HGPS cell (cell line): ENCODE results near the gene ZNF648.

DNA sequence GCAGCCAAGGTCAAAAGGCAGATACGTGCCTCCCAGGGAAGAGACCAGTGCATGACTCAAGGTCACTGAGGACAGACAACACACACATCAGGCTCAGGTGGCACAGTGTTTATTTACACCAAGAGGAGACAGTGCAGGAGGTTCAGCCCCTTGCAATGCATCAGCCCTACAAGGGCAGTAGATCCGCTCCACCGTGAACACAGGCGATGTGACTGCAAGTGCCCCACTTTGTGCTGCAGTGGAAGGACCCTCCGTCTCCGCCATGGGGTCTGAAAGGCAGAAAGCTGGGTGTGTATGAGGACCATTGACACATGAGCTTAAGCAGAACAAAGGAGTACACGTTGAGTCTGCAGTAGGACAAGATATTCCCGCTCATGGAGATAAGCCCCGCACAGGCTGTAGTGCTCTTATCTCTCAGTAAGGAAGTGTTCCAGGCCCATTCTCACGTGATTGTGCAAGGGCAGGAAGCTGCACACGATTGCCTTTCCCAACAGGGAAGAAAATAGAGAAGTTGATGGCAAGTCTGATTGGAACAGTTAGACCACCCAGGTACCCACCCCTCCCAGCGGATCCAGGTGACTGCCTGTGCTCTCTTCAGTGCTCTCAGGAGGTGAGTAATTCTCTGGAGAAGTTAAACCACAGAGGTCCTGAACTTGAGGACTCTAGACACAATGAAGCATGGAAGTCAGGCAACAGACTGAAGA lies 37.5 kb upstream of the QSOX1 start:
- RRBS: no CpG with 5 or more reads among the region's 12 CpGs

GRCh38 chr1:180192531-180192946 lies 37.5 kb upstream of the LHX4 start:
- RRBS: no CpG with 5 or more reads among the region's 4 CpGs

DNA sequence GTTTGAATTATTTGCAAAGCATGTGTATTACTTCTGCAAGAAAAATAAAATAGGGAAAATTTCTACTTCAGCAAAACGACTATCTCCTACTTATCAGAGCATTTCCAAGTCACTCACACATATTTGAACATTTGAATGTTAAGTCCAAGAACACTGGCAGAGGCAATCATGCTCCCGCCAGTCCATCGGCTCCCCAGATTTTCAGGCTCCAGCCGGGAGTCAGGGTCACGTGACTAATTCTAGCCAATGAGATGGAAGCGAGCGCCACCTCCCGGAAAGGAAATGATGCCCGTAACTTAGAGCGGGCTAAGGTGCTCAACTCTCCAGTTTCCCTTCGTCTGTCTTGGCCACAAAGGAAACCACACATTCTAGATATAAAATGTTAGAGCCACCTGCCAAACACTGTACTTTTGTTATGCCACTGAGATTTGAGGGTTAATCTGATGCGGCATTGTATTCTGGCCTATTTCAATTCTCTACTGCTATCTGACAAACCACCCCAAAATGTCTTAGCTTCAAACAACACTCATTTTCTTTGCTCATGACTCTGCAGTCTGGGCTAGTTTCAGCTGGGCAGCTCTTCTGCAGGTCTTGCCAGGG lies 16.6 kb upstream of the LHX4 start:
- RRBS: 68% methylated on average over 5 of the region's 12 CpGs

GRCh38 chr1:180230463-180230935 lies 435 bp downstream of the LHX4 start:
- RRBS: under 1% methylated on average over 7 of the region's 35 CpGs

GRCh38 chr1:180541027-180541673 lies 38.8 kb upstream of the ACBD6 start:
- RRBS: no CpG with 5 or more reads among the region's 11 CpGs

- RRBS: no CpG with 5 or more reads among the region's 8 CpGs
Observed at GRCh38 chr1:180603027-180603664, 28.7 kb upstream of the XPR1 start.

GRCh38 chr1:181089404-181090317 lies 1.2 kb downstream of the IER5 start:
- RRBS: 2% methylated on average over 25 of the region's 82 CpGs

DNA sequence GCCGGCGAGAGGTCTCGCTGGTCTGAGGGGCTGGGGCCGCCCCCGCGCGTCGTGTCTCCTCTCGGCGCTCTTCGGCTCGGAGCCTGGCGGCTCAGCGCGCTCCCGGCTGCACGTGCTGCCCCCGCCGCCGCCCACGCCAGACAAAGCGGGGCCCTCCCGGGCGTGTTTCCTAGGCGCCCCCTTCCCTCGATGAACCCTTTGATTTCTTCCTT lies 17.1 kb downstream of the IER5 start:
- RRBS: 6% methylated on average over 16 of the region's 26 CpGs

GRCh38 chr1:181135439-181136443 lies 47.2 kb downstream of the IER5 start:
- RRBS: no CpG with 5 or more reads among the region's 12 CpGs

DNA sequence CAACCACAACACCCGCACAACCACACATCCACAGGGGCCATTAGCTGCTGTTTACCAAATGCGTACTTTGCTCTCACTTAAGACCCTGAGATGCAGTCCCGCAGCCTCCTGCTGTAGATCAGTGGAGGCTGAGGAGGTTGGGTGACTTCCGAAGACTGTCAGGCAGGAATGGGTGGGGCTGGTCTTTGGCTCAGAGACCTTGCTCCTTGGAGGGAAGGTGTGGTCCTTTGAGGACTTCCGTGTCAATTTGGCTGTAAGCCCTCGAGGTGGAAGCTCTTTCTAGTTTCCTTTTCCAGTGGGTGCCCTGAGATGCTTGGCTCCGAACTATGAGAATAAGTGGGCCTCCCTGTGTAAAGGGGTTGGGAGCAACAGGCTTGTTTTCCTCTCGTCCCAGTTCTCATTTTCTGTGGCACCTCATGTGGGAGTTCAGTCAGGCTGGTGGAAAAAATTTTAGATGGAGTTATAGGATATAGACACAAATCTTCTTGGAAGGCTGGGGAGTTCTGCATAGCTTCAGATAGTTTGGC lies 71.4 kb downstream of the IER5 start:
- RRBS: no CpG with 5 or more reads among the region's 8 CpGs

GRCh38 chr1:181222999-181223333 lies 134.5 kb downstream of the IER5 start:
- RRBS: no CpG with 5 or more reads among the region's 2 CpGs

DNA sequence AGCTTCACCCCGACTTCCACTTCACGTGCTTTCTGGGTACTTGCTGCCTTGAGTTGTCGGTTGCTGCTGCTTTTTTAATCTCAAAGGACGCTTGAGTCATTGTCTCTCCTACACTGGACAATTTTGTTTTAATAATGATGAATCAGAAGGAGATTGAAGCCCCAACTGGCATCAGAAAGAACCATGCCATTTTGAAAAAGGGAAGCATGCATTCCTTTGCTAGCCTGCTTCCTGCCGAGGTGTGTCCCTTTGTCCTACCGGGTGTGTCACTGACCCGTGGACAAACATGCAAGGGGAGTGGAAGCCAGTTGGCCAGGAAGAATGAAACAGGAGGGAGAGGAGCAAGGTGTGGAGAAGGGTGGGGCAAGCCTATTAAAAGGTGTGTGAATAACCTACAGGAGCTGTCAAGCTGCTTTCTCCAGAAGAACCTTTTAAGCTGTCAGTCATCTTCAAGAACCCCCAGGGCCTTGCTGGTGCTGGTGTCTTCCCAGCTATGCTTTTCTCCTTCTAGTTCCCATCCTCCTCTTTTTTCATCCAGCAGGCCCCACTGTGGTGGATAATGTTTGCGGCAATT lies 164.3 kb downstream of the CACNA1E start:
- RRBS: no CpG with 5 or more reads among the region's 8 CpGs

- RRBS: no CpG with 5 or more reads among the region's 7 CpGs
Observed at GRCh38 chr1:182061461-182061837, at the start of gene ZNF648. ZNF648 (minus strand) TSS chr1:182061712.

DNA sequence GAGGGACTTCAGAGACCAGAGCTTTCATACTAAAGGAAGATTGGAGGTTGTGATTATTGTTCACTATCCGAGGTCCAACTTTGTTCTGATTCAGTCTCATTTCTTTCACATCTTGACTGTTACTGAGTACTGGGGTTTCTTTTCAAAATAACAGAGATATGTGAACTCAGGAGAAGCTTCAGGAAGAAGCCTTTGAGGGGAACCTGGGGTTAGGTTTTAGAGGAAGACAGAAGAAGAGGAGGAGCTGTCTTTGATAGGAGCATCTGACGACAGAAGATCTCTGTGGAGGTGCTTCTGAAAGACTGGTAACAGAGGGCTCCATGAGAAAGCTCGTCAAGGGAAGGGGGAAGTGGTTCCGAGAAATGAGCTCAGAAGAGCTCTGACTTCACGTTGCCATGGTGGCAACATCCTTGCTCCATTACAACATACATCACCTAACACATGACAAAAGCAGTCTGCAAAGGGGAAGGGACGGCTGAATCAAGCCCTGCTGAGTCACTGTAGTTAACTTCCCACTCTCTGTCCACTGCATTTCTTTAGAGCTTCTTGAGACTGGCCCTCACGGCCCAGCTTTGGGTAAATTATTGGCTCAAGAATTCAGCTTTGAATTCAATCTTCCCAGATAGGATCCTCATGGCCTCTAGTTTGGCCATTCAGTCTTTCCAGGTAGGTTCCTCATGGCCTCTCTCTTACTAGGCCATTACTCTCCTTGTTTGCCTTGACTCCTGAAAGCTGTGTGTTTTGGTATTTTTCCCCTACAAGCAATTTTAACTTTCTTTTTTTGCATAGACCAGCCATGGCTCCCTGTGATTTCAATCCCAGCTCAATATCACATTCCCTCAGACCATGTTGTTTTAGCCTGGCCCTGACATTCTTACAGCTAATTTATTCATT lies 87.9 kb upstream of the ZNF648 start:
- RRBS: no CpG with 5 or more reads among the region's 7 CpGs

GRCh38 chr1:182163549-182164199 lies 102.2 kb upstream of the ZNF648 start:
- RRBS: no CpG with 5 or more reads among the region's 7 CpGs

GRCh38 chr1:182175335-182175845 lies 113.9 kb upstream of the ZNF648 start:
- RRBS: no CpG with 5 or more reads among the region's 4 CpGs

- RRBS: no CpG with 5 or more reads among the region's 5 CpGs
Observed at GRCh38 chr1:182196759-182197612, 135.5 kb upstream of the ZNF648 start.

DNA sequence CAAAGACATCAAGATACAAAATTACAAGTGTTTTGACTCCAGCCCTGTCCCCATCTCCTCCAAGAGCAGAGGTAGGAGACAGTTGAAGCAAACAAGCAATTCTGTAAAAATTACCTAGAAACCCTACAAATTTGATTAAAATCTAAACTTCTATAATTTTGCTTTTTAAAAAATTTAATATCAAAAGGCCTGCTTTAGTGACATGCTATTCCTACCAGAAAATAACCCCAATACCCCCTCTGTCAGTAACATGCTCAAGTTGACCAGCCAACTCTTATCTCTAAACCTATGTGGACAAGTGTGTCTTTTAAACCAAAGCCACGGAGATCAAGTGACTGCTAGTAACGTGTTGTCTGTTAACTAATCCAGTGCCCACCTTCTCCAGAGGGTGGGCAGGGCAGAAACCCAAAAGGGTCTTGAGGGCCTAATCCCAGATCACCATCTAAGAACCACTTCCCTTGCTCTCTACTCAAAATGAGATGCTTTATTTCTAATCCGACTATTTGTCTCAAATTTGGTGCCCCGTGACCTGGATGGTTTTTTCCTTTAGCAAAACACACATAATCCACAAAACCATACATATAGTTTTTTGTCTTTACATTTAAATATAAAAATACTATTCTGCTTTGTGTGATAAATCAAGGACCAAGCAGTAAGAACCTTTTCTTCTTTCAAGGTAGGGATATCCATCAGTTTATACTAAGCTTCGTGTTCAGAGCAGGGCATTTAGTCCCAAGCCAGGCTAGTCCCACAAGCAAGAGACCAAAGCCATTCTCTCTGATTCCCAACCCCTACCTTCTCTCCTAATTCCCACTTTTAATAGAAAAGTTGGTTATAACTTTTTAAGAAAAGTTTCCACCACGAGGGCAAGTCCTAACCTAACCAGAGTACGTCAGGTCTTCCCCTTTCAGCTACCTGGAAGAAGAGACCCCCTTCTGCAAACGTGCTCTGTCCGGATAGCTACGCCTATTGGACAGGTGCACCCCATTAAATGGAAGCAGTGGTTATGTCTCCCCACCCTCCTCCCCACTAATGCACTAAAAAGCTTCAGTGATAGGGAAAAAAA lies 8.1 kb downstream of the GLUL start:
- RRBS: no CpG with 5 or more reads among the region's 10 CpGs

DNA sequence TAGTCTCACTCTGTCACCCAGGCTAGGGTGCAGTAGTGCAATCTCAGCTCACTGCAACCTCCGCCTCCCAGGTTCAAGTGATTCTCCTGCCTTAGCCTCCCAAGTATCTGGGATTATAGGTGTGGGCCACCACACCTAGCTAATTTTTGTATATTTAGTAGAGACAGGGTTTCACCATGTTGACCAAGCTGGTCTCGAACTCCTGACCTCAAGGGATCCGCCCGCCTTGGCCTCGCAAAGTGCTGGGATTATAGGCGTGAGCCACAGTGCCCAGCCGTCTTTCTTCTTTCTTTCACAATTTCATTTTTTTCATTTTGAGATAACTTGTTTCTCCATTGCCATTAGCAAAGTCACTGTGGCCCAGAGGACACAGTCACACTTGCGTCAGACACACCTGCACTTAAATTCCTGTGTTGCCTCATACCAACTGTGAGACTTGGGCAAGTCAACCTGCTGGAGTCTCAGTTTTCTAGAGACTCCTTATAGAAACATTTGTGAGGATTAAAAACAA lies 2.8 kb downstream of the TEDDM1 start:
- RRBS: no CpG with 5 or more reads among the region's 8 CpGs

DNA sequence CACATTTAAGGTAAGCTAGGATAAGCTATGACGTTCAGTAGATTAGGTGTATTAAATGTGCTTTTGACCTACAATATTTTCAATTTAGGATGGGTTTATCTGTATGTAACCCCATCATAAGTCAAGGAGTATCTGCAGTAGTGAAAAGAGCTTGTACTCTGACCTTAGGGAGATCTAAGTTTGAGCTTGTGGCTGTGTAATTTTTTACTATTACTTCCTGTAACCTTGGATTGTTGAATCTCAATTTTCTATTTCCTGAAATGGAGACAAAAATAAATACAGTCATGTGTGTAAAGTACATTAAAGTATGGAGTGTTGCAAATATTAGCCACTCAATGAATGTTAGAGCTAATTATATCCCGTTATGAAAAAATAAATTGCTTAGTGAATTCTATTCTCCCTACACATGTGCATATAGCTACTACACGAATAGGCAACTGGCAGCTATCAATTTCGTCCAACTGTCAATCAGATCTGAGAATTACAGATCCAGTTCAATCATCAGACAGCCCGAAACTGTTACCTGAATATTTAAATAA lies 936 bp downstream of the RNASEL start:
- RRBS: no CpG with 5 or more reads among the region's 5 CpGs